ENCODE measurements around a stretch of chr16.

GRCh38 chr16:87491398-87492061 is 1.3 kb downstream of the ZCCHC14 start:
- RRBS, result 85% methylated on average over 8 of the region's 55 CpGs

- RRBS, result no CpG with 5 or more reads among the region's 12 CpGs
Observed at GRCh38 chr16:87536081-87536843, 43.4 kb upstream of the ZCCHC14 start.

DNA sequence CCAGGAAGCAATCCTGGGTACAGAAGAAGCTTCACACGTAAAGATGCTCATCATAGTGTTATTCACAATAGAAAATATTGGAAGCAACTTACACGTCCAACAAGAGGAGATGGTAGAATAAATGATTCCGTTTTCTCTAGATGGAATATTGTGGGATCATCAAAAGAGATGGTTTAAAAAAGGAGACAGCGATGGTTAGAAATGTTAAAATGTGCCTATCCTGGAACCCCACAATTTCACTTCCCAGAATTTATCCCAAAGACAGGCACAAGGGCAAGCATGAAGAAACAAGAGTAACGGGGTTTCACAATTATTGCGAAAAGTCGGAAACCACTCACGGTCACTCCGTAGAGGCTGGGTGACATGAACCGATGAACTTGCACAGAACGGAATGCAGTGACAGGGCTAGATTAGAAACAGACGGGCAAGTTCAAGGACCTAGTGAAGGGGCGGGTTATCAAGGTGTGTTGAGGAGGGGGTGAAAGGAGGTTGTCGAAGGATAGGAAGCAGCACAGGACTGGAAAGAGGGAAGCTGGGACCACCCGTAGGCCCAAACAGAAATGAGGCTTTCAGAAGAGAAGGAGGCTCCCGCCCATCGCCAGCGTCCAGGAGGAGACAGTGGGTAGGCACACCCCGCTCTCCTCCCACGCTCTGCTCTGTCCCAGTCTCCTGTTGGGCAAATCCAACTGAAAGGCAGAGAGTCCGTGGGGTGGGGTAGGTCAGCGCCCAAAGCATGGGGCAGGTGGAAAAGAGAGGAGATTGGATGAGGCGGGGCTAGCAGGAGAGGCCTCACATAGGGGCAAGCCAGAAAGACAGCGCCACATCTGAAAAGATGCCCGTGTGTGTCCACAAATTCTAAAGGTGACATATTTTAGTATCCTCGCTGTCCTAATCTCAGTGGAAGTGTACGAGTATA is 47.5 kb upstream of the JPH3 start:
- RRBS, result no CpG with 5 or more reads among the region's 27 CpGs

GRCh38 chr16:87561051-87561294 is 41.3 kb upstream of the JPH3 start:
- RRBS, result no CpG with 5 or more reads among the region's 4 CpGs

DNA sequence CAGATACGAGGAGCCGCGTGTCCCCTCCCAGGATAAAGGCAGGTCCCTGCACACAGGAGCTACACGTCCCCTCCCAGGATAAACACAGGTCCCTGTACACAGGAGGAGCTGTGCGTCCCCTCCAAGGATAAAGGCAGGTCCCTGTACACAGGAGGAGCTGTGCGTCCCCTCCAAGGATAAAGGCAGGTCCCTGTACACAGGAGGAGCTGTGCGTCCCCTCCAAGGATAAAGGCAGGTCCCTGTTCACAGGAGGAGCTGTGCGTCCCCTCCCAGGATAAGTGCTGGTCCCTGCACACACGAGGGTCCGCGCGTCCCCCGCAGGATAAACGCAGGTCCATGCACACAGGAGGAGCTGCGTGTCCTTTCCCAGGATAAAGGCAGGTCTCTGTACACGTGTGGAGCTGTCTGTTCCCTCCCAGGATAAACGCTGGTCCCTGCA is 11.9 kb downstream of the JPH3 start:
- RRBS, result no CpG with 5 or more reads among the region's 17 CpGs

GRCh38 chr16:87635577-87636111 is 33.3 kb downstream of the JPH3 start:
- RRBS, result no CpG with 5 or more reads among the region's 23 CpGs

DNA sequence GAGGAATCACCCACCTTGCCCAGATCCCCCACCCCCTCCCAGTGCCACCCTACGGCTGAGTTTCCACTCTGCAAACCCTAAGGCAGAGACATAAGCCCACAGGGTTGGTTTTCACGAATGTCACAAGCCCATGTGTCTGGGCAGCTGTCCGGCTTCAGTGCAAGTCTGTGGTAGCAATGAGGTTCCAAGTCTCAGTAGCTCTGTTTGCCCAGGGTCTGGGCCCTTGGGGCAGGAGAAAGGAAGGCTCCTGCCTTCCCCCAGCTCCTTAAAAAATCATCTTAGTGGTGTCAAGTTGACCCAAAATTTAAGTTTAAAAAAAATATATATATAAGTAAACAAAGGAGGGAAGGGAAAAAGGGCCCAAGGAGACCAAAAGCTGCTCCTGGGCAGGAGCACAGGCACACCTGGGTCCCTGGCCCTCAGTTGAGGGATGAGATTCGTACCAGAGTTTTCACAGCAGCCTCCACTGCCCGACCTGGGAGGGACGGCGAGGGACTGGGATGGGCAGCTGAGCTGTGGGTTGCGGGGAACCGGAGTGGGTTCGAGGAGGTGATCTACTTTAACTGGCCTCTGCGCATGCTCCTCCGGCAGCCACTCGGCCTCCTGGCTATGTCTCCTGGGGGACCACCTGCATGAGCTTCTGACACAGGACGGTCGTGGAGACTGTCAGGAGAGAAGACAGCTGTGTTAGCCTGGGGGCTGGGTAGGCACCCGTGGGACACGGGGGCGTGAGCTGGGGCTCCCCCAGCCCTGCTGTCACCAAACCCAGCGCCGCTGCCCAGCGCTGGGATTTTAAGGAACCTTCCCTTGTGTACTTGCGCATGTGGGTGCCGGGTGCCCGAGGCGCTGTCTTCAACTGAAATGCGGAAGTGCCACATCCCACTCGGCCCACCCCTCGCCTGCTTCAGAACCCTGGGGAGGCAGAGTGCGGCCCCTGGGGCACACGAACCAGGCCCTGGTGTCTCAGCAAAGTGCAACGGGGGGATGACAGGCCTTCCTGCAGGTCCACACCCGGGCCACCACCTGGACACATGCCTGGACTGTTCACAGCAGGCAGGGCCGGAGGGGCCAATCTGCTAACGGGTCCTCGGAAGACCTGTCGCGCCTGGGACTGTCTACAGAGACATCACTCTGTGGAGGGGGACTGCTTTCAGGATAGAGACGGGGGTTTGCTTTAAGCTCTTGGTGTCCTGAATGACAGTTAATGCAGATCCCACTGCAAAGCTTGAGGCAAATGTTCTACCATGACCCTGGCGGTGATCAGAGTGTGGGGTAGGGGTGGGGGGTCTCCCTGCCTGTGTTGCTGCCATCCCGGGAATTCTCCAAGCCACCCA is 36.5 kb downstream of the SLC7A5 start:
- RRBS, result 77% methylated on average over 7 of the region's 40 CpGs

DNA sequence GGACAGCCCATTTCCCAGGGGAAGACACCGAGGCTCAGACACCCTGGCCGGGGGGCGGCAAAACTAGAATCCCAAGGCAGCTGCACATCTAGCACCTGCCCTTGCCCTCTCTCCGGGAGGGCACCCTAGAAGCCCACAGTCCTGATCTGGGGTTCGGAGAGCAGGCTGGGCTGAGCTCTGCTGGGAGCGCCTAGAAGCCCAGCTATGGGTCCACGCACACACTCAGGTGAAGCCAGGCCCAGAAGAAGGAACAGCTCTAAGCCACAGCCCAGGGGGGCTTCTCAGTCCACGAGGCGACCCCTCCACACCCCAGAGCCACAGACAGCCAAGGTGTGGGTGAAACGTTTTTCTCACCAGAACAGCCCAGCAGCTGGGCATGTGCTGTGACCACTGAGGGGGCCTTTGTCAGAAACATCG is 22.4 kb downstream of the SLC7A5 start:
- RRBS, result 95% methylated on average over 3 of the region's 11 CpGs

- RRBS, result 80% methylated on average over 2 of the region's 23 CpGs
Observed at GRCh38 chr16:87848693-87849514, 20.4 kb downstream of the SLC7A5 start.

GRCh38 chr16:87897479-87898132 is 28.3 kb upstream of the SLC7A5 start:
- RRBS, result no CpG with 5 or more reads among the region's 15 CpGs

DNA sequence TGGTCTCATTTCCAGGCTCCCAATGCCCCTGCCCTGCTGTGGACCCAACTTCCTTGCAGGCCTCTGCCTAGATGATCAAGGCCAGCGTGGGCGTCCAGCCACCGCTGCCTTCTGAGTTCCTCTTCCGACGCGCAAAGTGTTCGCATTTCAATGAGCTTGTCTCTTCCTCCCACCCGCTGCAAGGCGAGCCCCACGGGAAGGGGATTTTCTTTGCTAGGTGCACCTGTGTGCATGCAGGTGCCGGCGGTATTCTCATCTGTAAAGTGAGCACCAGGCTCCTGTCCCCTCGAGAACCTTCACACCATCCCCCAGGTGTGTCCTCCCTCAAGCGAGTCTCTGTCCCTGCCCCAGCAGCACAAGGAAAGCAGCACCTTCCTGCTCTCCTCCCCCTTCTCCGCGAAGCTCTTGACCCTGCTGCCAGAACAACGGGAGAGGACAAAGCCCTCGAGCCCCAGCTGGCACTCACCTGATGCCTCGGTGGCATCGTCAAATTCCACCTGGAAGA is 10.0 kb downstream of the CA5A start:
- RRBS, result no CpG with 5 or more reads among the region's 20 CpGs

GRCh38 chr16:88088079-88088411 is 136.8 kb downstream of the BANP start:
- RRBS, result no CpG with 5 or more reads among the region's 14 CpGs

GRCh38 chr16:88194318-88195394 is 188.1 kb upstream of the ZNF469 start:
- RRBS, result 50% methylated on average over 2 of the region's 51 CpGs

DNA sequence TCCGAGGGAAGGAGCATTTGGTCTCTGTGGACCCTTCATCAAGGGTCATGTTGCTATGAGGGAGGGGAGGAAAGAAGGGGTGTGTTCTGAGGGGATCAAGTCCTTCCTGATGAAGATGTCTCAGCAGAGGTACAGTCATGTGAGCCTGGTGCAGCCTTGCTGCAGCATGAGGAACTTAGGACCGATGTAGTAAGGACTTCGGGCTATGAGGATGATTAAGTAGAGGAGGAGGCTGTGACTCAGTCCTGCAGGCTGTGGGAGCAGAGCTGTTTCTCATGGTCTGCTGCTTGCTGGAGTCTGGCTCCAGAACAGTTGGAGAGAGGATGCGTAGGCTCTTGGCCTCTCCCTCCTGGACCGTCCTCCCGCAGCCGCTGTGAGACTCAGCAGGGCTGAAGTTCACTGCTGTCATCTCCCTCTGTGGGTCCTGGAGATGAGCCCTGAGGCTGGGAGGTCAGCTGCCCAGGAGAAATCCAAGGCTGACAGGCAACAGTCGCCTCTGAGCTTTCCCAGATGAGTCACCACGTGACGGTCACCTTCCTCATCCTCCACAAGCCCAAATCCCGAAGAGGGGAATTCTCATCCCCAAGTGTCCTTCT is 137.6 kb upstream of the ZNF469 start:
- RRBS, result no CpG with 5 or more reads among the region's 11 CpGs

DNA sequence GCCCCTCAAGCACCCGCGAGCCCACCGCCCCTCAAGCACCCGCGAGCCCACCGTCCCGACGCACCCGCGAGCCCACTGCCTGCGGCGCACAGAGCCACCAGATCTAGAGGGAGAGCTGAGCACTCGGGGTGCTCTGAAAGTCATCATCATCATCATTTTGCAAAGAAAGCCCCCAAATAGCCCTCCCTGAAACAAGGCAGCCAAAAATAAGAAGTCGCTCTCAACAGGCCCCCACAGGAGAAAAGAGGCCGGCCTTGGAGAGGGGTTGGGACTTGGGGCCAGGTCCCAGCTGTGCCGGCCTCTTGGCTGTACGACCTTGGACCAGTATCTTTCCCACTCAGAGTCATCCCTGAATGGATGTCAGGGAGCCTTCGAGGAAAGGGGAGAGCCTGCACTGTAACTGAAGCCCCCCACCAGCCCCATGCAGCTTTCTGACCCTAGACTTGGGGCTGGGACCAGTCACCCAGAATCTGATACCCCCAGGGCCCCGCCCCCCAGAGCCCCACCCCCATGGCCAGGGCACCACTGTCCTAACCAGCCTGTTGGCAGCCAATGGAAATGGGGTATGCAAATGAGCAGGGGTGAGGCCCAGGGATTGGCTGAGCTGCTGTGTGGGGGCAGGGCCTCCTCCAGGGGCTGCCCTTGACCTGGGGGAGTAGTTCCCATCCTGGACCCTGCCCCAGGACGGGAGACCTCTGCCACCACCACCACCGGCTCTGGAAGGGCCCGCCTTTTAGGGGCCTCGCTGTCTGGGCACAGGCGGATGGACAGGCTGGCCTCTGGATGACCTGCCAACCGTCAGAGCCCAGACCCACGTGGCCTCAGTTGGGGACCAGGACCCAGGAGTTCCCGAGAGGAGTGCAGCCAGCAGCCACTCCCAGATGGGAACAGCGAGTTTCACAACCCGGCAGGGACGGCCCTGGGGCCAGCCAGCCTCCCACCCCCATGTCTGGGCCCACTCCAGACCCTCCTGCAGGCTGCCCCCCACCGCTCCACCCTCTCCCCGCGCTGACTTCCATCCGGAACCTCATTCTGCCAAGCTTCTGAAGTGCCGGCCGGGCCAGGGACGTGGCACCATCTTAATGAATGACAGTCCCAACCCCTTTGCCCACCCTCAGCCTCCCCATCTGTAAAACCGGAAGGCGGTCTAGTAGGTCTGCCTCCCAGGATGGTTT is 15.5 kb downstream of the ZFPM1 start:
- RRBS, result 67% methylated on average over 4 of the region's 39 CpGs

GRCh38 chr16:88484803-88485241 is 31.7 kb downstream of the ZFPM1 start:
- RRBS, result 93% methylated on average over 2 of the region's 19 CpGs

DNA sequence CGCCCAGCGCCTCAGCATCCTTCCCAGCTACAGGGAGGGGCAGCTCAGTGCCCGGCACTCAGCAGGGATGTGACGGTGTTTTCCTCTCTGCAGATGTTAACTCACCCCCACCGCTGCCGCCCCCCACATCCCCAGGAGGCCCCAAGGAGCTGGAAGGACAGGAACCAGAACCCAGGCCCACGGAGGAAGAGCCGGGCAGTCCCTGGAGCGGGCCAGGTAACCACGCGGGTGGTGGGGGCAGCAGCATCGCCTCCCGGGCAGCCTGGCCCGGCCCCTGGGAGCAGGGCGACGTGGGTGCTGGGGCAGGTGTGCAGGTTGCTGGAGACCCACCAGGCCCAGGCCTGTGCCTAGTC is 35.8 kb downstream of the ZFPM1 start:
- RRBS, result 89% methylated on average over 9 of the region's 16 CpGs

DNA sequence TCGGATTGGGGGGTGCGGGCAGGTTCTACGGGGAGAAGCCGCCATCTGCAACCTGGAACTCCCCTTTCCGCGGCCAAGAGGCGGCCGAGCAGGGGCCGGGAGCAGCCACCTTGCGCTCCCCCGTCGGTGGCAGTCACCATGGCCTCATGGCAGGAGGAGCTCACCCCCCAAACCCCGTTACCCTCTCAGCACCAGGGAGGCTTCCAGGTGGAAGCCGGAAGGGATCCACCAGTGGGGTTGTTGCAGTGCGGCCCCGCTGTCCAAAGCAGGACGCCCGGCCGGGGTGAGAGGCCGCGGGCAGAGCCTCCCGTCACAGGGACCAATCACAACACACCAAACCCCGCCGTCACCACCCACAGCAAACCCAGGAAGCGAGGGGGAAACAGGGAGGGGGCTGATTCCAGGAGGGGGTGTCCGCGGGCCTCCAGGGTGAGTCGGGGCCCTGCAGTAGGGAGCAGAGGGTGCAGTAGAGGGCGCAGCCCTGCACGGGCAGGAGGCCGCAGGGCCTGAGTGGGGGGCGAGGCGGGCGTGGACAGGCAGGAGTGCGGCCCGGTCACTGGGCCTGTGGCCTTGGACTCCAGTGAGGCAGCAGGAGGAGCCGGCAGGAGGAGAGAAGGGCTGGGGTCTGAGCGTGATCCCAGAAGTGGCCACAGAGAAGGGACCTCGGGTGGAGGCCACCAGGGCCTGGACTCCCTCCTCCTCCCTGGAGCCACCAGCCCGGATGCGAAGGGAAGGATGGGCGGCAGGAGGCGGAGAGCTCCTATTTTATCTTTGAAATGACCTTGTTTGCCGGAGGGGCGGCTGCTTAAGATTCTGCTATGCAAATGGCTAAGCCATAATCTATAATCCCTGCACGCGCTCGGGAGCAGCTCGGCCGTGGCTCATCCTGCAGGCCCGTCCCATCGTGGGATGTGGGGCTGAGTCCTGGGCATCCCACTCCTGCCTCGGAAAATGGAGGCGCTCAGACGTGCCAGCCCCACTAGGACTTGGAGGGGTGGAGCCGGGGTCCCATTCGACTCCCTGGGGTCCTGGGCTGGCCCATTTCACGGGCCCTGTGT is 41.4 kb downstream of the ZFPM1 start:
- RRBS, result 90% methylated on average over 12 of the region's 58 CpGs

DNA sequence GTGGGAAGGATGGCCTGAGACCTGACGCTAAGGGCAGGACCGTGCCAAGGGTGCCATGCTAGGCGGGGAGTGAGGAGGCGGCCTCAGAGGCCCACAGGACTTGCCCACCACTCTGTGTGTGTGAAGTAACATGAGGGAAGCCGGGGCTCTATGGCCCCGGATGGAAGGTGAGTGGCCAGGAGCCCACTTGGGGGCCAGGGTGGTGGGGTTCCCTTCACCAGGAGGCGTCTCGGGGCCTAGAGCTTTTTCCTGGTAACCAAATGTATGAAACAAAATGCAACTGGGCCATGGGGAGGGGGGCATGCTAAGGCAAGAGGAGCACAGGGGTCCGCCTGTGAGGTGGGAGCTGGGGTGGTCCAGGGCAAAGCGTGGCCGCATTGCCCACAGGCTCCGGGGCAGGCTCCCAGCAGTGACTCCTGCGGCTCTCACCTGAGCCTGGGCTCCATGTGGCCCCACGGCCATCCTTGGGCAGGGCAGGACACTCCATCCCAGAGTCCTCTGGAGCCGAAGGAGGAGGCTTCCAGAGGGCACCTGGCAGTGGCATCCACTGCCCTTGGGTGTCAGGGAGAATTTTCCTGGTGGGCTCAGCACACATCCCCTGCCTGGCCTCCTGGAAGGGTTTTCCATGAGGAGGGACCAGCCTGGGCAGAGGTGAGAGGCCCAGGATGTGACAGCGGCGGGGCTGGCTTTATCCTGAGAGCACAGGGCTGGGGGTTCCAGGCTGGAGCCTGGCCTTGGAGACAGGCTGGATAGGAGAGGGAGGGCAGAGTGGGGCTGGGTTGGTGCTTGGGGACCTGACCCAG is 42.7 kb downstream of the ZFPM1 start:
- RRBS, result no CpG with 5 or more reads among the region's 17 CpGs

GRCh38 chr16:88510148-88510720 is 57.2 kb downstream of the ZFPM1 start:
- RRBS, result no CpG with 5 or more reads among the region's 12 CpGs